Peritoneum (tissue), 1 donor: ENCODE measurements around a stretch of chr9.

- PRO-cap = no peak
These were observed 940 bp upstream of the IFT74 start for GRCh38 chr9:26955145-26955798.

DNA sequence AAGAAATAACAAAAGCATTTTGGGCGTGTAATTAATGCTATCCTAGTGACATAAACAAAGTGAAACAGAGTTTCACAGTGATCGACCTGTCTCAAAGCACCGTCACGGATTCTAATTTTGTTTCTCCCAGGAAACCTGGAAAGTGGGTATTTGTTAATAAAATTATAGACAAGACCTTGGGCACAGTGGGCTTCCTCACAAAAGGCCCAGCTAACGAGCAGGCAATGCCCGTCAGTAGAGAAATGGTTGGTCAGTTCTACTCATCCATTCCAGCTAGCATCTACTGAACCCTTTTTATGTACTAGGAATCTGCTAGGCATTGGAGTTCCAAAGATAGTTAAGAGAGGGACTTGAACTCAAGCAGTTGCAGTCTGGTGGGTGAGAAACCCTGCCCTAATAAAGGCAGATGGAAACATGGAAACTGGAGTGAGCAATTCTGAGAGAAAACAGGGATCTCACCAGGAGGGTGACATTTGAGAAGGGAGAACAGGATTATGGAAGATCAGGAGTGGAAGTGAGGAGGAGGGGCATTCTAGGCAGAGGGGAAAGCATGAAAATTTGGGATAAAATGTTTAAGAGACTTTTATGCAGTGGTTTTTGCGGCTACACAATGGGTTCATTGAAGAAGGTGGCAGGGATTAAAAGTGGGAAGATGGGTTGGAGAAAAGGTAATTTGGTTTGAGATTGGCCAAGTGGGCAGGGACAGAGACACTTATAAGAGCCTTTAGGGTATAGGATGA, 13.0 kb downstream of the TEK start:
- PRO-cap = no peak

DNA sequence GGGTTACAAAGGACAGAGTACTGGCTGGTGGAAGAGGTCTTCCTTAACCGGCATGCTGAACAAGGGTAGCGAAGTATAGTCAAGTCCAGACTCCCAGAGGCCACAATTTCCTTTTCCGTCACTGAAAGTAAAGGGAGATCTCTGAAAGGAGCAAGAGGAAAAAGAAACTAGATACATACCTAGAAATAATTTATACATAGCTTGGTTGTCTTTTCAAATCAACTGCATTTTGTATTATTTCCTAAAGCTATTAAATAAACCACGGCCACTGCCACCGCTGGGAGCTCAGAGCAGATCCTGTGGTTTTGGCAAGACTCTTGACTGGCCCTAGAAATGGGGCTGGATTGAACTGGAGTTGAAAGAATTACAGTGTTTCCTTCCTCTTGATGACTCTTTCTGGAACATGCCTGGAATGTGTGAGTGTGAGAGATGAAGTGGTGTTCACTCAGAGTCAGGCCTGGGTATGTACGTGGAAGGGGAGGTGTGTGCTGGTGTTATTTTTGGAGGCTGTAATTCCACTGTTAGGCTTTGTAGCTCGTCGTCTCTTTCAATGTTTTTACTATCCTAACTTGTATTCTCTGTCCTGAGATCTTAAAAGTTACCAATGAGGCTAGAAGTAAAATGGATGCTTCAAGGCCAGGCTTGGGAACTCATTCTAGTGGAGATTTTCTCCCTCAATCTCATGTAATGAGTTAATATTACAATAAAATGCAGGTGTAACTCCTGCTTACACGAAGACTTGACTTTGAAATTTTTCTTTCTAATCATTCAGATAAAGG, 45.9 kb downstream of the TEK start:
- PRO-cap = no peak

GRCh38 chr9:27542682-27542881, 13.0 kb upstream of the MOB3B start:
- PRO-cap = no peak

GRCh38 chr9:27690256-27691275, 117.3 kb upstream of the C9orf72 start:
- PRO-cap = no peak

DNA sequence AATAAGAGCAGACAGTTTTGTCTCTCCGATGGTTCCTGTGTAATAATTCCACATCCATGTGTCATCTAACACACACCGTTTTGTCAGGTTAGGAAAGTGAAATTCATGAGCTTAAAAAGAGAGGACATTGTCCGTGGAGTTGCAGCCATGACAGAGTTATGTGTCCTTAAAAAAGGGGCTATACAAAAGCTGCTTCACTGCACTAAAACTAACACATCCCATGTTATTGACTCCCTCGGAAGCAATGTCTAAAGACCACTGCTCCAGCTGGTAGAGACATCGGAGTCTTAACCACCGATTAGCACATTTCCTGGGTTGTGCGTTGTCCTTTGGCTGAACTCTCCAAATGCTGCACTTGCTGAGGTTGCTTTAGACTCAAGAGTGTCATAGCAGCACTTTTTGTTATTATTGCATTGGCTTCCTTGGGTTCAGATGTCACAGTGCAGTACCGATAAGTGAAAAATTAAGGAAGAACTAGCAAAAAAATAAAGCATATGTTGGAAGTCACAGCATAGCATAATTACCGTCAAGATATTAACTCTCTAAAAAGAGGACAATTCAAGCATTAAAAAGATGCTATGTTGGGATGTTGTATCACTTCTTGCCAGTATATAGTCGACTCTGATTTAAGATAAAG, 128.4 kb upstream of the C9orf72 start:
- PRO-cap = no peak

- PRO-cap = no peak
These were observed 1.9 kb downstream of the LINGO2 start for GRCh38 chr9:29211376-29211996.

- PRO-cap = no peak
These were observed 1088.0 kb upstream of the LINGO2 start for GRCh38 chr9:30301207-30302016.

DNA sequence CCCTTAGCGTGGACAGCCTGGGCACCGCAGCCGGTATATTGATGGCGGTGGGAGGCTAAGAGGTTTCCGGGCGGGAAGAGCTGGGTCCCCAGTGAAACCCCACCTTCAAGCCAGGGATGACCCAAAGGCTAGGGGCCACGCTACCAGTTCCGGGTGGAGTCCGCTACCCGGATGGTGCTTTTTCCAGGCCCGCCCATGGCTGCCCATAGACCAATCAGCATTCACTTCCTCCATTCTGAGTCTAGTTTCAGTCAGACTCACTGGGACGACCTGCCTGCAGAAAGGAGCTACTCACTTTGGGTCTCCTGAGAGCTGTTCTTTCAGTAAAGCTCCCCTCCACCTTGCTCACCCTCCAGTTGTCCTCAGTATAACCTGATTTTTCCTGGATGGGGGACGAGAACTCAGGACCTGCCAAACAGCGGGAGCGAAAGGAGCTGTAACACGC, 1361.5 kb upstream of the LINGO2 start:
- PRO-cap = no peak

GRCh38 chr9:32550105-32550461, 2.0 kb upstream of the SMIM27 start:
- PRO-cap = no peak

DNA sequence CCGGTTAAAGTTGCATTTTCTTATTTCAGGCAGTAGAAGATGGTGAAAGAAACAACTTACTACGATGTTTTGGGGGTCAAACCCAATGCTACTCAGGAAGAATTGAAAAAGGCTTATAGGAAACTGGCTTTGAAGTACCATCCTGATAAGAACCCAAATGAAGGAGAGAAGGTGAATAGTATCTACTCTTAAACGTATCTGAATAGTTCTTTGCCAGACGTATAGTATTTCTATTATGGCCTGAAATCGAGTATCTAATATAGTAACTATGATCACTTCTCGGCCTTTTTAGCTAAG, 1.3 kb downstream of the DNAJA1 start:
- PRO-cap = no peak

DNA sequence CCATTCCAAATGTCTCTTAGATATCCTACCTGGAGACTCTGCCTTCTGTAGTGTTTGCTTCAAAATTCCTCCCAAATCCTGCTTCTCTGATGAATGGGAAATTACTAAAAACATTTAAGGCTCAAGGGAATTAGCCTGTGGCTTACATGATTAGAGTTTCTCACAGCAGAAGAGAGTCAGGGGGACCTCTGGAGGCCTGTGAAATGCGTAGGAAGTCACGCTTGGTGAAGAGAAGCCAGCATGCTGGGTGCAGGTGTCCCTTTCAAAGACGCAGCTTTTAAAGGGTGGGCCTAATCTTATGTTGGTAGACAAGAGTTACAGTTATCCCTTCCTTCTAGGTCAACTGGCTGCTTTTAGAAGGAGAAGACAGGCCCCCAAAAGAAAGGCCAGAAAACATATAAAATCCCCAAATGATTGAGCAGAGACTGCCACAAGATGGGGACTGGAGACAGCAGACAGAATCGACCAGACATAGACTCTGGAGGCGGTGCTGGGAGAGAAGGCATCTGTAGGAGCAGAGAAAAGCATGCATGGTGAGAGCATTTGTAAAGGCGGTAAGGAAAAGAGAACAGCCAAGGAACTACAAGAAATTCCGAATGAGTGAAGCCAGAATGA, 42.3 kb downstream of the B4GALT1 start:
- PRO-cap = no peak

DNA sequence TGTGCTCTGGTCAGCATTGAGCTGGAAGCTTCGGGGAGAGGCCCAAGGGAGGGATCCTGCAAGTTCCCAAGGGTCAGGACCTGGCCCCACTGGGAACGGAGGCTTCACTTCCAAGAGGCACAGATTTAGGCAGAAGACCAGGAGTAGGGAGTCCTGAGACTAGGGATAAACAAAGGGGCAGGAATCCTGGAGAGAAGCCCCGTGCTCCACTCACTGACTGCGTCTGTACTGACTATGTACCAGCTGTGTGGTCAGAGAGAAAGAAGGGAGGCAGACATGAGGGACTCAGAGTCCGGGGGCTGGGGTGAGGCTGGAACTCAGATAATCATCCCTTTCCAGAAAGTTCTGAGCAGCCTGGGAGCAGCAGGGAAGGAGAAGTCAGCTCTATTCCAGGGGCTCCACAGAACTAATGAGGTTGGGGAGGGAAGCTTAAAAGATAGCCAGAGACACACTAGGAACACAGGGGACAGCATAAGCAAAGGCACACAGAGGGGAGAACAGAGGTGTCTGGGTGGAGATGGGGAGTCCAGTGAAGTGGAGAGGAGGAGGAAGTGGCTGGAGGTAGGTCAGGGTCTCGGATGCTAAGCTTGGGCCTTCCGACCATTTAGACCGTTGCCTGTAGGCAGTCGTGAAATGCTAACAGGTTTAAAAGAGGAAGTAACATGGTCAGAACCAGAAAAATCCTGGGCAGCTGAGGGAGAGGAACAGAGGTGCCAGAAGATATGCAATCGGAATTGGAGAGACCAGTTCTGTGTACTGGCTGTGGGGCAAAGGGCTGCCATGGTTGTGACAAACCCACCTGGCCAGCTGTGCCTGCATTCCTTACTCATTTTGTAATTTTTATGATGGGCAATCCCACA, 37.6 kb downstream of the B4GALT1 start:
- PRO-cap = no peak

- PRO-cap = no peak
These were observed 7.2 kb downstream of the B4GALT1 start for GRCh38 chr9:33159981-33160354.

- PRO-cap = no peak
These were observed 5.3 kb upstream of the B4GALT1 start for GRCh38 chr9:33172160-33173166.

GRCh38 chr9:33231169-33231905, 8.6 kb upstream of the SPINK4 start:
- PRO-cap = no peak

DNA sequence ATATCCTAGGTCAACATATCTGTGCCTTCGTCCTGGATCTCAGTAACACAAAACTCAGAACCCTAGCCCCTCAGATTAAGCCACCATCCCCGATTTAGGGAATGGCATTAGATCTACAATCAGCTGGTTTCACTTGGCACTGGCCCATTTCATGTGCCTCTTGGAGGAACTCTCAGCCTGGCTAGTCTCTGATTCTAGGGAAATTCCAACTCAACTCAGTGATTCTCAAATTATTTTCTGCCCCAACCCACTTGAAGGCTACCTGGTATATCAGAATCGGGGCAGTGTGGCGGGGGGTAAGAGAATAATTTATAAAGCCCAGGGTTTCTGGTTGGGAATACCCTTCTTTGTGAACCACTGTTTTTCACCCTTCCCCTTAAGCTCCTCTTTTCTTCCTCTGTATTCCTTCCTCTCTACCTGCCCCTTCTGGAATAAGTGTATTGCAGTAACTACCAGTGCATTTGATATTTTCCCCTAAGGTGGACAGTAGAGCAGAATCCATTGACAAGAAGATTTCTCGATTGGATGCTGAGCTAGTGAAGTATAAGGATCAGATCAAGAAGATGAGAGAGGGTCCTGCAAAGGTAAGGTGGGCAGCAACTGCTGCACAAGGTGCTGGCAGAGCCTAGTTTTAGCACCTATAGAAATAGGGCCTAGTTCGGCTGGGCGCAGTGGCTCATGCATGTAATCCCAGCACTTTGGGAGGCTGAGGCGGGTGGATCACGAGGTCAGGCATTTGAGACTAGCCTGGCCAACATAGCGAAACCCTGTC, 868 bp downstream of the CHMP5 start:
- PRO-cap = no peak

DNA sequence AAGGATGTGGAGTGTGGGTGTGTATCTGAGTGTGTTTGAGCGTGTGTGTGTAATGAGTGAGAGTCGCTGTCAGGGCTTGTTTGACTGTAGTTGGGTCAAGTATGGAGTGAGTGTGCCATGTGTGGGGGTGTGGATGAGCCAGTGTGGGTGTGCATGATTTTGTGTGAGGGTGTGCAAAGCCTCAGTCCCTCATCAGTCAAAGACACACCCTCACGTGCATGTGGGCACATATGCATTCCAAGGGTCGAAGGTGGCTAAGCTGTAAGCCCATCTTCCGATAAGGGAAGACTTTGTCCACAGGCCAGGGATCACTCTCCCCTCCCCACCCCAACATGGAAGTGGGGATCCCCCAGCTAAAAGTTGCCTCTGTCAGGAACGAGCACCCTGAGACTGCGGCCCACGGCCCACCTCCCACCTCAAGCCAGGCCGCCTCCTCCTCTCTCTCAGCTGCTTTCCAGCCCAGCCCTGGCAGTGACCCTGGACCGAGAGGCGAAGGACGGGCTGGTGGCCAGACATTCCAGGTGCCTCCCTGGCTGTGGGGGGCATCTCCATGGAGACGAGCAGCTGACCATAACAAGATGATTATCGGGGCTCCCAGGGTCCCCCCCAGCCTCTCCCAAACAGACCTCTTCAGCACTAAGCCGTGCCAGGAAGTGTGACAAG, 12.8 kb downstream of the AQP3 start:
- PRO-cap = no peak

DNA sequence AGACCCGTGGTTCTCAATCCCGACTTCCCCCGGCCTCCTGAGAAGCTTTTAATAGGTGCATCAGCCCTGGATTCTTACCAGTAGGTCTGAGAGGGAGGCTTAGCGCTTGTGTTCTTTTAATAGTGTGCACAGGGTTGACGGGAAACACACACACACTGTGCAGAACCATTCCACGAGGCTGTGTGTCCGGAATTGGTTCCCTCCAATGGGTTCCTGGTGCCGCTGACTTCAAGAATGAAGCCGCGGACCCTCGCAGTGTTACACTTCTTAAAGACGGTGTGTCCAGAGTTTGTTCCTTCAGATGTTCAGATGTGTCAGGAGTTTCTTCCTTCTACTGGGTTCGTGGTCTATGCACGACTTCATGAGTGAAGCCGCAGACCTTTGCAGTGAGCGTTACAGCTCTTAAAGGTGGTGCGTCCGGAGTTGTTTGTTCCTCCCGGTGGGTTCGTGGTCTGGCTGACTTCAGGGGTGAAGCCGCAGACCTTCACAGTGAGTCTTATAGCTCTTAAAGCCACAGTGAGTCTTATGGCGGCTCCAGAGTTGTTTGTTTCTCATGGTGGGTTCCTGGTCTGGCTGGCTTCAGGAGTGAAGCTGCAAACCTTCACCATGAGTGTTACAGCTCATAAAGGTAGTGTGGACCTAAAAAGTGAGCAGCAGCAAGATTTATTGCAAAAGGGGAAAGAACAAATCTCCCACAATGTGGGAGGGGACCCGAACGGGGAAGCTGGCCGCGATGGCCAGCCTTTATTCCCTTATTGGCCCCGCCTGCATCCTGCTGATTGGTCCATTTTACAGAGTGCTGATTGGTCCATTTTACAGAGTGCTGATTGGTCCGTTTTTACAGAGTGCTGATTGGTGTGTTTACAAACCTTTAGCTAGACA, 46.4 kb upstream of the PRSS3 start:
- PRO-cap = no peak

- PRO-cap = no peak
These were observed 33.2 kb upstream of the PRSS3 start for GRCh38 chr9:33762005-33762673.